Rectum (tissue), 1 donor: Measurements from ENCODE around the gene ARAP3.

DNA sequence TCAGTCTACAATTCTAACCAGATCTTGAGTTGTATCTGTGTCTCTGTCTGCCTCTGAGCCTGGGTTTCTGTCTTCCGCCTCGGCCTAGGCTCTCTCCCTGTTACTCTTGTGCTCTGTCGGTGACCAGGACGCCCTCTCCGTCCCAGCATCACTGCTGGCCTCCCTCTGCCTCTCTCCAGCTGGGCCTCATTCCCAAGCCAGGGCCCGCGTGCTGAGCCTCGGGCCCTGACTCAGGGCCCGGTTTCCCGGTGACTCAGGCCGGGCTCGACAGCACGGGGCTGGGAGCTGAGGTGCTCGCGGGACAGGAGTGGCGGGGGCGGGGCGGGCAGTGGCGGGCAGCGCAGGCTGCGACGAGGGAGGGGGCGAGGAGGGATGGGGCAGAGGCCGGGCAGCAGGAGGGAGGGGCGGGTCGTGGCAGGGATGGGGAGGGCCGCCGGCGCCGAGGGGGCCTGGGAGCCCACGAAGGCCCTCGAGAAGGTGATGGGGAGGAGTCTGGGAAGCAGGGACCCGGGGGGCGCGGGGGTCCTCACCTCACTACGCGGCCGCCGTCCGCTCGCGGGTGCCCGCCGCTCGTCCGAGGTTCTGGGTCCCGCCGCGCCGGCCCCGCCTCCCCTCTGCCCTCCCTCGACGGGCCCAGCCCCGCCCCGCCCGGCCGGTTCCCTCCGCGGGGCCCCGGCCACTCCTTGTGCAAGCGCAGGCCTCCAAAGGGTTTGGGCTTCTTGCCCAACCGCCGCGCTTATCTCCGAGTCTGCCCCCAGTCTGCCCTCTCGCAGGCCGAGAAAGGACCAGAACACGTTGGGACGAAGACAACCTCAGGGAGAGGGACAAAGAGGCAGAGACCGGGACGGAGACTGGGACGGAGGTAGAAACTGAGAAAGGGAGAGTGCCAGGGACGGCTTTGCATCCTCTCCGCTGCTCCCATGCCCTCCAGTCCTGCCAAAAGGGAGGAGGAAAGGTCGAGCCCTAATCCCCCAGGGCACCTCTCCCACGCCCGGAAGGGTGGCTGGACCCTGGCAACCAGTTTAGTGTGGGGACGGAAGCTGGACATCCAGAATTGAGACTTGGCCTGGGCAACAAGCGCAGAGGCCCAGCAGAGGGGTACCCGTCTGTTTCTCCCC, at the start of gene ARAP3:
ARAP3 (minus strand) TSS at position 588 of the 1,118 bp plus-strand sequence.
- PRO-cap: bidirectional peak, plus-strand start at position 365 of the sequence, minus-strand start at position 309 of the sequence; bidirectional peak, plus-strand start at position 772 of the sequence, minus-strand start at position 616 of the sequence

DNA sequence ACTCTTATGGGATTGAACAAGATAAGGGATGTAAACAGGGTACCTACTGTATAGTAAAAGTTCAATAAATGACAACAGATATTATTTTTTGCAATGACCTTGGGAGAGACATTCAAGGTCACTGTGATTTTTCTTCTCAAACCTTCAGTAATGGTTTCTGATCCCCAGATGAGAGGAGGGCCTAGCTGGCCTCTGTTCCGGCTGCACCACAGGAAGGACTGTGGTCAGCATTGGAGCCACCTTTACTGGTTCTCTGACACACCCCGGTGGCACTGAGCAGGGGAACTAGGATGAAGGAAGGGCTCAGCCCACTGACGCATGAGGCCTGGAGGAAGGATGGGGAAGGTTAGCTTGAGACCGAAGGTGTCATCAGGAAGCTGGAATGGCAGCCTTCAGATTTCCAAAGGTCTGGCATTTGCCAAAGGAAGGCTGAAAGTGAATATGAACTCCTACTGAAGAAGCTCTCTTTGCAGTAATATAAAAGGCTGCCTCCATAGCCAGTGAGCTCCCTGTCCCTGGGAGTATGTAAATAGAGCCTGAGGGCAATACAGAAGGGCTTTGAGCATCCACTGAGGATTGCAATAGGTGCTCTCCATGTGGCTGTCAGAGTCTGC, 69.7 kb downstream of the PCDH1 start:
- PRO-cap: no peak

DNA sequence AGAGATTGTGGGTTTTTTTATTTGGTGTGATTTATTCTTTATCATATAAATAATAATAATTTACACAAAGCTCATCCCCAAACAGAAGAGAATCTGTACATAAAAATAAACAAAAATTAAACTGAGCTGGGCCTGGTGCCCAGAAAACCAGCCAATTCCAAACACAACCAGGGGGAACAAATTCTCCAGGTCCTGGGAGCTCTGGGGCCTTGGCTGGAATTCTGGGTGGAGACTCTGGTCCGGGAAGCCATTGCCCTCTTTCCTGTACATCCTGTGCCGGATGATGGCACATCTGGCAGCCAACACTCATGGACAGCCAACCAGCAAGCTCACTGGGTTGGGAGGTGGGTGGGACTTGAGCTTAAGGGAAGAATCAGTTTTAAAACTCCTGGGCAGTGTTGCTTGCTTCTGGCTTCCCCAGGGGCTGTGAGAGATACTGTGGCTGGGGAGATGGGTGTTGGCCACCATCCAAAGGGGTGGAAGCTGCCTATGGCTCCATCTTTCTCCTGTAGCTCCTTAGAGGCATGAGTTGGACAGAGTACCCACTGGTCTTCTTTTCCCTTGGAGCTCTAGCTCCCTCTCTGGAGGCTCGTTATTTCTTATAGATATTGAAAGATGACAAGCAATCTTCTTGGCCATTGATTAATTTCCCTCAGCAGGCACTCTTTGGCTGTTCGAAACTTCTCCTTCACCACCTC, 56.0 kb downstream of the PCDH1 start:
- PRO-cap: bidirectional peak, plus-strand start at position 416 of the sequence, minus-strand start at position 223 of the sequence

- PRO-cap: bidirectional peak, plus-strand start at chr5:141867351, minus-strand start at chr5:141867314
Measured at GRCh38 chr5:141867034-141868104, 10.8 kb downstream of the PCDH1 start.

DNA sequence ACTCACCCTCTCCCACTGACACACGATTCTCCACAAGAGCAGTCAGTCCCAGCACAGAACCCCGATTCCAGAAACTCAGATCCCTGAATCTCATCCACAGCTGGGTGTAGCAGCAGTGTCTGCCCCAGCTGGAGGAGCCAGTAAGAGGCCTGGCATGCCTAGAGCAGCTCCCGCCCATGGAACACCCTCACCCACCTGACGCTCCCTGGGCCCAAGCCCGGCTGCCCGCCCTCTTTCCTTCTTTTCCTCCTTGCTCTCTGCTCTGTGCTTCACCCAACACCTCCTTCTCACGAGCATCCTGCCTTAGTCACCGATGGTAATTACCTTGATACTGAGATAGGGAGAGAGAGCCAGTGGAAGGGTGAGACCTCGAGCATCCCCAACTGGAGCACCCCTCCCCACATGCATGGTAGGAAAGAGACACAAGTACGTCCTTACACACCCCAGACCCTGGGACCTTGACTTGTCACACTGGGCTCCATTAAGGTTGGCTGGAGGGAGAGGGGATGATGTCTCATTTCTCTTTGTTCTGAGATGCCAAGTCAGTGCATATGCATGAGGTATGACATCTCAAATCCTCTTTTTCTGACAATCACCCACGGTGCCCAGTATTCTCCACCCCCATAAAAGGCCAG, 8.6 kb downstream of the PCDH1 start:
- PRO-cap: bidirectional peak, plus-strand start at position 334 of the sequence, minus-strand start at position 183 of the sequence

- PRO-cap: bidirectional peak, plus-strand start at chr5:141874342, minus-strand start at chr5:141874222; bidirectional peak, plus-strand start at chr5:141874691, minus-strand start at chr5:141874619; bidirectional peak, plus-strand start at chr5:141874986, minus-strand start at chr5:141874941
Measured at GRCh38 chr5:141874137-141875213, 3.7 kb downstream of the PCDH1 start.

GRCh38 chr5:141941894-141942990, 15.8 kb downstream of the PCDH12 start:
- PRO-cap: no peak

DNA sequence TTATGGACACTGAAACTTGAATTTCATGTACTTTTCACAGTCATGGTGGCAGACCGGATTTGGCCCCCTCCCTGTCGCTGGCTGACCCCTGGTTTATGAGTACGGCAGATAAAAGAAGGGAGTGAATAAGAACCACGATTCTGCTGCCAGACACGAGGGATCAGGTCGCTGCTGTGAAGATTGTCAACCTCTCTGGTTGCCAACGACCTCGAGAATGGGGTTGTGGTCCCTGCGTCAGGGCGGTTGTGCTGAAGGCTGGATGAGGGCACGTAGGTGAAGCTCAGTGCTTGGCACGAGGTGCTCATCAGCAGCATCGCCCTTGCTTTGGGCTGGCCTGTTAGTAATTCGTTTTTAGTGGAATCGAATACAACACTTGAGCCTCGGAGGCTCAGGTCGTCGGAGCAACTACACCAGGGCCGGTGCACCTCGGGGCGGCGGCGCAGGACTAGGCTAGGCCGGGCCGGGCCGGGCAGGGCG, 299 bp upstream of the NDFIP1 start:
- PRO-cap: bidirectional peak, plus-strand start outside the sequence, minus-strand start at position 447 of the sequence

DNA sequence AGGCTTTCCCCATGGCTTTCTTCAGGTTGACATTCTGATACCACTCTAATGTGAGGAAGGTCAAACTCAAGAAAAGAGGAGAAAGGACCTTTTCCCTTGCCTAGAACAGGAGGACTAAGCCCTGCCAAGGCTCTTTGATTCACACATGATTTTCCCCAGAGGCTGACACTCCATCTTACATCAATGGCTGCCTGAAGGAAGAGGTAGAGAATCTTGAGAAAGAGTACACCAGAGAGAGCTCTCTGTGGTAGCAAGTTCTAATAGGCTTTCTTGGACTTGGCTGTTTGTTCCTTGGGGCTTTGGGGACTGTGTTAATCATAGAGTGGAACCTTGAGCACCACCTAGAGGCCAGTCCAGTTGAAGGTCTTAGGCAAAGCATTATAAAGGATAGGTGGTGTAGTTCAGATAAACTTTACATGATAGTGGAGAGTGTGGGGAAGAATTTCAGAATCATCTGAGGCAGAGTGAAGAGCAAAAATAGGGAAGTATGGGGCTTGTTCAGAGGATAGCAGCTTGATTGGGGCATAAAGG, 36.7 kb downstream of the NDFIP1 start:
- PRO-cap: no peak

- PRO-cap: no peak
Measured at GRCh38 chr5:142166328-142166936, 57.9 kb downstream of the NDFIP1 start.

DNA sequence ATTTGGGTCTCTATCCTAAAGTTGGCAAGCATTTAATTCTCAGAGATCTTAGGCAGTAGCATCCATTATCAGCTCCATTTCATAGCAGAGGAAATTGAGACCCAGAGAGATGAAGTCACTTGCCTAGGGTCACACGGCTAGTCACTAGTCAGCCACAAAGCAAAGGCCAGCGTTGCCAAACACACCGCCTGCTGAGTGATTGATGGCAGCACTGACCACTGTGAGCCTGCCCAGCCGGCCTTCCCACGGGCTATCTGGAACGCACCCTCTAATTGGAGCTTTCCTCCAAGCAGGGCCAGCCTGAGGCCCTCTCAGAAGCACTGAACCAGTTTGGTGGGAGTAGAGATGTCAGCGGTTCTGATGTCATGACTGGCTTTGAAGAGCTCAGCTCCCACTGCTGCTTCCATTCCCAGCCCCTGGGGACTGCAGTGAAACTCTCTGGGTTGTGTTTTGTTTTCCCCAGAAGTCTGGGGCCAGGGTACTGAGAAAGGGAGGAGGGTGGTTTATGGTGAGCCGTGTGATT, 44.7 kb downstream of the SPRY4 start:
- PRO-cap: no peak

DNA sequence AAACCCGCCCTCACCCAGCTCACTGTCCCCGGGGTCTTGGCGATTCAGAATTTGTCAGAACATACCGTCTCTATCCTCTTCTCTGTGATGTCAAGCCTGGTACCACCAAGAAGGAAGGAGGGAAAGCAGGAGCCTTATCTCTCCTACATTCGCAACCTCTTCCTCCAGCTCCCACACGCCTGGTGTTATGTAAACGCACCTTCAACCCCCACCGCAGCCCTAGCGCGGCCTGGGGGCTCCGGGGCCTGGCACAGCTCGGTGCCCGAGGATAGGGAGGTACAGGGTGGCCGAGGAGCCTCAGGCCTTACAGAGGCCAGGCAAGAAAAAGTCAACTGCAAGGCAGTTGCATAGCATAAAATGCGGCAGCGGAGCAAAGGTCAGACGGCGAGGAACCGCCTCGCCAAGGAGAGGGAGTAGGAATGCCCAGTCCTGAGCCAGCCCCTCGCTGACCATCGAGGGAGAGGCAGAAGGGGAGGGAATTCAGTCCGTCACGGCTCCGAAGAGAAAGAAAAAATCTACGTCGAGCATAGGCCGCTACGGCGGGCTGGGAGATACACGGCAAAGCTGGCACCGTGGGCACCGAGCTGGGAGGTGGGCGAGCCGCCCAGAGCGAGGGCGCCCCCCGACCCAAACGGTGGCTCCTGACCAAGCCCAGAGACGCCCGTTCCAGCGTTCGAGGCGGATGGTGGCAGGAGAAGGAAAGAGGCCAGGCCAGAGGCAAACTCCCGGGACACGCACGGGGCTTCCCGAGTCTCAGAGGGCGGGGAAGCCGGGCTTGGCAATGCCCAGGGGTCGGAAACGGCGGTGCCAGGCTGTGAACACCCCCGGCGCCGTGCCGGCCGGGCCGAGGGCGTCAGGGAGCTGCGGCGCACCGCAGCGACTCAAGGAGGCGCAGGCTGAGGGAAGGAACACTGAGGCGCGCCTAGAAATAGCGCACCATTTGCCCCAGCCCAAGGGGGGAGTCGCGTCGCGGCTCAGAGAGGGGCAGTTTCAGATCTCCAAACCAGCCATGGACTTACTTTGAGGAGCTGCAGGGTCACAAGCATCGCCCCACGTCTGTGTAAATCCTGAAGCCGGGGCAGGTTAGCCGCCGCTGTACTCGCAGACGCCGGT, 640 bp downstream of the SPRY4 start:
- PRO-cap: bidirectional peak, plus-strand start at position 537 of the sequence, minus-strand start at position 330 of the sequence; bidirectional peak, plus-strand start at position 781 of the sequence, minus-strand start at position 705 of the sequence; bidirectional peak, plus-strand start at position 844 of the sequence, minus-strand start at position 883 of the sequence

DNA sequence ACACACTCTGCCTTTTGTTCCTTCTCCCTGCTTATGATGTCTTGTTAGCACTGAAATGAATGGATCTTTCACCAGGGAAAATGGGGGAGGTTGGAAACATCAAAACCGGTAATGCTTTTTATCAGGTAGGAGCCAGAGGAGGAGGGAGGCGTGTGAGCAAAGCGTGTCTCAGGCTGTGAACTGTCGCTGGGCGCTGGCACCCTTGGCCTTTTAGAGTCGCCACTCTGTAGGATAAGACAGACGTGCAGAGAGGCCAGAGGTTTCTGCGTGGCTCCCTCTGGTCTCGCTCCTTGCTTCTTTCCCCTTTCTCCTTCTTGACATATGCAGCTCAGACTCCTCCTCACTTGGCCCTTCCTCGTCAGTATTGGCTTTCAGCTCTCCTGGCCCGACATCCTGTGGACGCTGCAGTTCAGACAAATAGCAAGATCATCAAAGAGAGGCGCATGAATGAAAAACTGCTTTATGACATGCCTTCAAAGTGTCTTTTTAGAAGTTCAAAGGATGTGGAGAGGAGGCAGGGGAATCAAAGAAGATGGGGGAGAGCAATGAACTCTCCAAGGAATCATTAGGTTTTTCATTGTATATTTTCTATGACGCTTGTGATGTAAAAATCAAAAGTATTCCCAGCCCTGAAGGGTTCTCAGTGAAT, 116.8 kb upstream of the SPRY4 start:
- PRO-cap: no peak

GRCh38 chr5:142521615-142521930, 164.3 kb downstream of the FGF1 start:
- PRO-cap: no peak

DNA sequence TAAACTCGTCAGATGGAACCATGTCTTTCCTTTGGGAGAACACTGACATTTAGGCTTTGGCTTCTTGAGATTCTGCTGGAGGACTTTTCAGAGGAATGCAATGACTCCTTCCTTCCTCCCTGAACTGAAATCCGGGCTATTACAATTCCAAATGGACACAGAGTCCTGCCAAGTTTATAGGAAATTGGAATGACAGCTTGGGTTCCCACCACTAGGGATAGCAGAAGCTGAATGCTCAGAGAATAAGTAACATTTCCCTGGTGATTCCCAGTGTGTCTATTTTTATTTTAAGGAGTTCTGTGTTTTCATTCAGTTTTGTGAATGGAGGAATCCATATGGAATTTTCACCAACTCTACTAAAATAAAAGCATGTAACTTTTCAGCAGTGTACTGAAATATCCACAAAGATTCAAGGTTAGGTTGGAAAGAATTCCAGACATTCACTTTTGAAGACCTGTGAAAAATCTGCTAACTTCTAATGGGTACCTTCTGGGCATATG, 142.9 kb downstream of the FGF1 start:
- PRO-cap: no peak

DNA sequence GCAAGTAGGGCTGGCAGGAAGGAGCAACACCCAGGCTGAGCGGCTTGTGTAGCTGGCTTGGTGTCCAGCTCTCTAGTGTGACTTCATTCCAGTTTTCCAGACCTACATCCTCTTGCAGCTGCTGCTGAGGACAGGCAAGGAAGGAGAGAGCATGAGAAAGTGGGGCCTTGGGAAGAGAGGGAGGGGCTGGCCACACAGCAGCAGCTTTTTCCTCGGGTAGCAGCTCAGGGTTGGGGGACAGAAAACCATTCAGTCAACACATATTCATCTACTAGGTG, 80.2 kb downstream of the FGF1 start:
- PRO-cap: no peak

GRCh38 chr5:142697143-142698342, 11.7 kb upstream of the FGF1 start:
- PRO-cap: no peak

GRCh38 chr5:142803380-142804306, 33.5 kb downstream of the ARHGAP26 start:
- PRO-cap: bidirectional peak, plus-strand start at chr5:142803697, minus-strand start at chr5:142803524

DNA sequence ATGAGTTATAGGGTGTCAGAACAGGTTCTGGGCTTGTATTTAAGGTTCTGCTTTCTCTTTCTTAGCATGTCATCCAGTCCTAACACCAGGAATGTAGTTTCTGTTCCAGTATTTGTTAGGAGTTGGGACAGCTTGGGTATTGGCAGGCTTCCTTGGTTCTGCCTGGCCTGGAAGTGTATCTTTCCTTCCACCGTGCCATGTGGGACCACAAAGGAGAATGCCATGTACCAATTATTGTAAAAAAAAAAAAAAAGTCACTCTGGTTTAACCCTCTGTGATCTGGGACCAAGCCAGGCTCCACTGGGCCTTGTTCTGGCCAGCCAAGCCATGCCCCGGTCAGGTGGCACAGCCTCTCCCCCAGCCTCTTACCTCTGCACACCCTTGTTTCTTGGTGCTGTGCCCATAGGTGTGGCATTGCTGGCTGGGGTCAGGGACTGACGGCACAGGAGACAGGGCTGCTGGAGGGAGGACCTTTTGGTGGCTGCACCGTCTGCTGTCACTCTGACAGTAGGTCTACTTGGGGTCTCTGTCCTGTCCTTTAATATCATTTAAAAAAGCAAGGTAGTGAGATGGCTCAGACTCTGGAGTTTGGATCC, 47.9 kb downstream of the ARHGAP26 start:
- PRO-cap: bidirectional peak, plus-strand start at position 414 of the sequence, minus-strand start at position 199 of the sequence

DNA sequence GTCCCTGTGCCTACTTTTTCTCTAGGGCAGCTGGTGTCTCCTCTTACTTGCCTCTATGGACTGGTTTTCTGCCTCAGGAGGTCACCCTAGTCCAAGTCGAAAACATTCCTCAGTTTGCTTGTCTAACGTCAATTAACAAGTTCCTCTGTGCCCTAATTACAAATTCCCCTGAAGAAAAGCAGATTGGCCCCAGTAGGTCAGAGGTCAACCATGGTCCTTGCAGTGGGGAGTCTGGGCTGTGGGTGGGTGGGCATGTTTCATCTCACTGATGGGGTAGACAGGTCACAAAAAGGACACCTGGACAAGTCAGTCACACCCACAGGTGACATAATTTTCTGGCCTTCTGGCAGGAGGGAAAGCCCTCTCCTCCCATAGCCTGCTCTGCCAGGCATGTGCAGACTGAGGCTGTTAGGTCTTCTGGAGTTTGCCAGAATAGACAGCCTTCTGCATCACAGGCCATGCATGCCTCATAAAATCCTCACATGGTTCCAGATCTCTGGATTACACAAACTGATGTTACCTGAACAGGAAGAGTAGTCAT, 49.0 kb downstream of the ARHGAP26 start:
- PRO-cap: unidirectional peak, minus-strand start at position 383 of the sequence